ENCODE measurements around a stretch of chr3.

- PRO-cap, result no peak
These were observed 77.5 kb downstream of the TGFBR2 start for GRCh38 chr3:30683857-30684305.

DNA sequence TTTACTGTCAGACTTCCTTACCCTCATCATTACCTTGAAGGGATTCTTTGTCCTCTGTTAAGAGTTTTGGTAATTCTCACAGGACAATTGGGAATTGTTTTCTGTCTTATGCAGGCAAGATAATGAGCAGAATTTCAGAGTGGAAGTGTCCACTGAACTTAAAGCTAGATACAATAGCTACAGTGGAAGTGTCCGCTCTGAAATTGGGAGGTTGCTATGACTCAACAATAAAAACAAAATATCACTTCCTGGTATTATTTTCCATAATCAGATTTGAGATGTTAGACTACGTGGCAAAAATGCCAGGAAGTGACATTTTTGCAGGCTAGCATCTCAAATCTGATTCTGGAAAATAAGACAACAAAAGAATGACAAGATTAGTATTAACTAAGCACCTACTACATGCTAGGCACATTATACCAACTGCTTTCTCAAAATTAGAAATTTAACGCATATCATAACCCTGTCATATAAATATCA lies 267.1 kb upstream of the STT3B start:
- PRO-cap, result no peak

DNA sequence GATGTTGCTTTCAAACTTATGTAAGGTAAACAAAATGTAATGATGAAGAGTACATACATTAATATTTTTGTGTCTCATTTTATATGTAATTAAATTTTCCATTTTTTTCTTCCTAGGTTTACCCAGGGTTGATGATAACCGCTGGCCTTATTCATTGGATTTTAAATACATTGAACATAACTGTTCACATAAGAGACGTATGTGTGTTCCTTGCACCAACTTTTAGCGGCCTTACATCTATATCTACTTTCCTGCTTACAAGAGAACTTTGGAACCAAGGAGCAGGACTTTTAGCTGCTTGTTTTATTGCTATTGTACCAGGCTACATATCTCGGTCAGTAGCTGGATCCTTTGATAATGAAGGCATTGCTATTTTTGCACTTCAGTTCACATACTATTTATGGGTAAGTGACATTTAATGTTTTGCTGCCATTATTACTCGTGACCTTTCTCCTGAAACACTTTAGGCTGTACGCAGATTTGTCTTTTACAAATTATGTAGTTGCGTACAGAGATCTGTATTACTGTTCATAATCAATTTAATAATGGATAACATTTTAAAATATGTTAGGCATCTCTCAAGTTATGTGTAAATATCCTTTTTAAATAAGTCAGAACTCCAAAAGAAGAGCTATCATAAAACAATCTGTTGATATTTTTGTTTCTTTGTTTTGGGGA lies 47.1 kb downstream of the STT3B start:
- PRO-cap, result no peak

DNA sequence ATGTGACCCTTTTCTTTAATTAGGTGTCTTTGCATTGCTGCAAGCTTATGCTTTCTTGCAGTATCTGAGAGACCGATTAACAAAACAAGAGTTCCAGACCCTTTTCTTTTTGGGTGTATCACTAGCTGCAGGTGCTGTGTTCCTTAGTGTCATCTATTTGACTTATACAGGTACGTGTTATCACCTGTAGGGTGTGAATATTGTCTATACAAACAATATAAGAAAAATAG lies 84.1 kb downstream of the STT3B start:
- PRO-cap, result no peak

DNA sequence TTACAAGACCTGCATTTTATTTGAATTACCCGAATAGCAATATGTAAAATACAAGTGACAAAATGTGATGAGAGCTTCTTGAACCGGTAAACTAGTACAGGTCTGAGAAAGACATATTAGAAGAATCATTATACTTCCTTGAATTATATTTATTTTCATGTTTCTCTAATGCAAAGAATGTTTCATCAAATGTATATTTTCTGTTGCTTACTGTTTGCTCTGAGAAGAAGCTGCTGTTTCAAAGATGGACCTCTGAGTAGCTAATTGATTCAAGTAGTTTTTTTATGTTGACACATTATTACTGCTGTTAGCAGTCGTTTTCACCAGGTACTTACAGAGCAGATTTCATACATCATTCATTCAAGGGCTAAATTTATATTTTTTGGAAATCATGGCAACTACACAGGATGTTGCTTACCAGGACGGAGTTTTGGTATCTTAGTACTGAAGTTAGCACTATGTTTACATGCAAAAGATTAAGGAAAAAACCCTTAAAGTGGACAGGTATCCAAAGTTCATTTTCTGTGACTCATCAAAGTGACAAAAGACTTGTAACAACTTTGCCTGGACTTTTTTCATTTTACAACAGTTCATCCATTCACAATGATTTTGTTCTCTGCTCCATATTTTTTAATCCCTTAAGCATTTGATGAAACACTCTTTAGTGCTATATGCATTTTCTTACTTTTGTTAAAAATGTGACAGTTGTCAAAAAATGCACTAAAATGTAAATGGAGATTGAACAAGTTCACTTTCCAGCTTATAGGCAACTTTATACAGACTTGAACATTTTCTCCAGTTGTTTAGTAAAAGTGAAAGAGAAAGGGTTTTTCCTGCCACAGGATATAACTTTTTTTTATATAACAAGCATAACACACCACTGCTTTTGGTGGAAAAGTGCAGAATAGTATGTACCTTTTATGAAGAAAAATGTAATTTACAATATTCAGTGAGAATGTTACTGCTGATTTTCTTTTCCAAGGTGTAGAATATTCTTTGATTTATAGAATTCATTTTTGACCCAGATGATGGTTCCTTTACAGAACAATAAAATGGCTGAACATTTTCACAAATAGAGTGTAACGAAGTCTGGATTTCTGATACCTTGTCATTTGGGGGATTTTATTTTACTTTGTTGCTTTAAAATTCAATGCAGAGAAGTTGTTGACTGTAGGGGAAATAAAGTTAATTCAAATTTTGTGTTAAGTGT lies 104.1 kb downstream of the STT3B start:
- PRO-cap, result no peak

GRCh38 chr3:31654576-31654775 lies 121.8 kb downstream of the STT3B start:
- PRO-cap, result no peak

GRCh38 chr3:31696393-31697230 lies 163.9 kb downstream of the STT3B start:
- PRO-cap, result no peak

DNA sequence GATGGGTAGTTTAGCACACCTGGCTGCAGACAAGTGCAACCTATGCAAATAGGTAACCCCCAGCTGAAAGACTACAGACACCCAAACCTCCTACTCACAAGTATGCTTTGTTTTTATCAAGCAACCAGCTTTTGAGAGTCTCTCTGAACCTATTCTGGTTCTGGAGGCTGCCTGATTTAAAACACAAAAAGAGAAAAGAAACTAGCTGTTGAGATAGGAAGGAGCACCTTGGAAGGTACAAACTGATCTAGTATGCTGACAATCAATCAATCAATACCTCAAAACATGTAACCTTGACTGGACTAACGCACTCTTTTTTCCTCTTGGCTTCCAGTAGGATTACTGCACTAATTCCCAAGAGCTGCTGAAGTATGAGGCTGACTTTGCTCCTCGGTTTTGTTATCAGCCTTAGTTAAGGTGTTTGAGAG lies 63.6 kb downstream of the OSBPL10 start:
- PRO-cap, result no peak

- PRO-cap, result no peak
These were observed 42.9 kb downstream of the OSBPL10 start for GRCh38 chr3:31937839-31938916.

GRCh38 chr3:31946514-31947303 lies 34.4 kb downstream of the OSBPL10 start:
- PRO-cap, result no peak

DNA sequence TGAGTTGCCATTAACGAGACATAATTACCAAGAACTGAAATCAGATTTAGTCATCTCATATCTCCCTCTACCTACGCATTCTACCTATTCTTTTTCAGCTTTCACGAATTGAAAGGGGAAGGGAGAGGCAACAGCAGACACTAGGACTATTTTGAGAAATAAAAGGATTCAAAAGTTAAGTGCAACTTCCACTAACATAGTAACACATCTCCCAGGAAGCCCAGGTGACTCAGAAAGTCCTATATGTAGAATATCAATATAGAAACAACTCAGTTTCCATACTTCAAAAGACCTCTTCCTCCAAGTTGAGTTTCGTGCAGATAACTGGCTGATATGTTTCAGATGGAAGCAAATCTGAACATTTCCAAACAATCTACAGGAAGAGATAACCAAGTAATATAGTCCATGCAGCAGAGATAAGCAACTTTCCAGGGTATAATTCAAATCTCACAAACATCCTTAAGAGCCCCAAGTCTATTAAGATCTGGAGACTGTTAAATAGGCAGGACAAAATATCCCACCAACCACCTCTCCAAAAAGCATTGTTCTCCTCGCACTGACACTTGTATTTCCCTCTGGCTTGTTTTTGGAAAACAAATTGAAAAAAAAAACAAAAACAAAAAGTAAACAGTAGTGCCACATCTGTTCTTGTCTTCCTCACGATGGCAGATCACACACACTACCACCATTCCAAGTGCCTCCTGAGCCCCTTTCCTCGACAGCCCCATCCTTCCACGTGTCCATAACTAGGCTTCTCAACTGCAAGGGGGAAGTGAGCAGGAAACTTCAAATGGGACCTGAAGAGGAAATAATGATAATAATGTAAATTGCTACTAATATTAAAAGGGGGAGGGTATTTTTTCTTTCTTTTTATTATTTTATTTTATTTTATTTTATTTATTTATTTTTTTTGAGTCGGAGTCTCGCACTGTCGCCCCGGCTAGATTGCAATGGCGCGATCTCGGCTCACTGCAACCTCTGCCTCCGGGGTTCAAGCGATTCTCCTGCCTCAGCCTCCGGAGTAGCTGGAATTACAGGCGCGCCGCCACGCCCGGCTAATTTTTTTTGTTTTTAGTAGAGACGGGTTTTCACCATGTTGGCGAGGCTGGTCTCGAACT lies 1.6 kb downstream of the OSBPL10 start:
- PRO-cap, result no peak

DNA sequence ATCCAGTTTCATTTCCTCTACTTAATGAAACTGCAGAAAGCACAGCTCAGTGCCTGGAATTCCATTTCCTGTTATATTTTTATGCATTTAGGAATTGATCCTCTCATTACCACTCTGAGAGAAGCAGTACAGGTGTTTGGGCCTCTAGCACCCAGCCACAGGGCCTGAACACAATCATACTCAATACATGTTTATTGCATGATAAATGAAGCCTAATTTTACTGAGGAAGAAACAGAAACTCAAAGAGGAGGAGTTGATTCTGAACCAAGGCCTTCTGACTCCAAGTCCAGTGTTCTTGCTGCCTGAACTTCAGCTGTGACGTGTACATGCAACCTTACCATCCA lies 4.5 kb downstream of the ZNF860 start:
- PRO-cap, result no peak

DNA sequence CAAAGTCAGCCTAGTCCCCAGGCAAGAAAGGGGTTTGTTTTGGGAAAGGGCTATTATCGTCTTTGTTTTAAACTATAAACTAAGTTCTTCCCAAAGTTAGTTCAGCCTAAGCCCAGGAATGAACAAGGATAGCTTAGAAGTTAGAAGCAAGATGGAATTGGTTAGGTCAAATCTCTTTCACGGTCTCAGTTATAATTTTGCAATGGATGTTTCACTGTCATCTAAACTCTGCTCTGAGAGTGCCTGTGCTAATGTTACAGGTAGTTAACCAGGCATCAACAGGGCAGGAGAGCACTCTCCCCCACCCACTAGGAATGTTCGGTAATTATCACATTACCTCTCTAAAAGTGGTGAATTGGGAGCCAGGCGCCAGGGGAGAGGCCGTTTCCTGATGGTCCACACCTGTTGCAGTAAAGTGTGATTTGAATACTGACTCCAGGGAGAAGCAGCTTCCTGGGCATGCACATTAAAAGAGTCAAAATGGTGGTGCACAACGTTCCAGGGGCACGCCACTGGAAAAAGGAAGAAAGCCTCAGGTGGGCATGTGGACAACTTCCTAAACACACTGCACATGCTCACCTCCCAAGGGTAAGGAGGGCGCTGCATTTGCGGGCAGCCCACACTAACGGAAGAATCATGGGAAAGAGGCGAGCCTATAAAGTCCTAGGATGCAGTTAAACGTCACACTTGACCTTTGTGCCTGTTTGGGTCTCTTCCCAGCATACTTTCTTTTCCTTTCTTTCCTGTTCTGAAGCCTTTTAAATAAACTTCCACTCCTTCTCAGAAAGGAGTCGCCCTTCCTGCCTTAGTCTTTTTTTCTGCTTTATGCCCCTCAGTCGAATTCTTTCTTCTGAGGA lies 29.1 kb upstream of the GPD1L start:
- PRO-cap, result no peak

DNA sequence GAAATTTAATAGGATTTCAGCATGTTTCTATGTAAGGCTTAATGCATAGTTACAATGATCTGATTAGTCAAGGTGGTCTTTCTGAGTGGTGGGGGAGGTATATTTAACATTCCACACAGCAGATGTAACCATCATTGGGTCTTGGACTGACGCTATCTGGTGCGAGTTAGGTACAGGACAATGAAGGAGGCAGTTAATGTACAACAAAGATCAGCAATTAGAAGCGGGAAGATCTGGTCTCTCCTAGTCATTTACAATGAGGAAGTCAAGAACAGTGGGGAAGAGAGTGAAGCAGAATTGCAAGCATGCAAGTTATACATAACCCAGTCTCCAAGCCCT lies 14.0 kb downstream of the GPD1L start:
- PRO-cap, result no peak

GRCh38 chr3:32126727-32127115 lies 20.3 kb downstream of the GPD1L start:
- PRO-cap, result no peak

- PRO-cap, result no peak
These were observed 46.0 kb downstream of the GPD1L start for GRCh38 chr3:32152219-32152971.

GRCh38 chr3:32482118-32483298 lies 20.1 kb downstream of the CMTM6 start:
- PRO-cap, result no peak

GRCh38 chr3:32501865-32502685 lies 577 bp downstream of the CMTM6 start:
- PRO-cap, result unidirectional peak, plus-strand start at chr3:32502248

DNA sequence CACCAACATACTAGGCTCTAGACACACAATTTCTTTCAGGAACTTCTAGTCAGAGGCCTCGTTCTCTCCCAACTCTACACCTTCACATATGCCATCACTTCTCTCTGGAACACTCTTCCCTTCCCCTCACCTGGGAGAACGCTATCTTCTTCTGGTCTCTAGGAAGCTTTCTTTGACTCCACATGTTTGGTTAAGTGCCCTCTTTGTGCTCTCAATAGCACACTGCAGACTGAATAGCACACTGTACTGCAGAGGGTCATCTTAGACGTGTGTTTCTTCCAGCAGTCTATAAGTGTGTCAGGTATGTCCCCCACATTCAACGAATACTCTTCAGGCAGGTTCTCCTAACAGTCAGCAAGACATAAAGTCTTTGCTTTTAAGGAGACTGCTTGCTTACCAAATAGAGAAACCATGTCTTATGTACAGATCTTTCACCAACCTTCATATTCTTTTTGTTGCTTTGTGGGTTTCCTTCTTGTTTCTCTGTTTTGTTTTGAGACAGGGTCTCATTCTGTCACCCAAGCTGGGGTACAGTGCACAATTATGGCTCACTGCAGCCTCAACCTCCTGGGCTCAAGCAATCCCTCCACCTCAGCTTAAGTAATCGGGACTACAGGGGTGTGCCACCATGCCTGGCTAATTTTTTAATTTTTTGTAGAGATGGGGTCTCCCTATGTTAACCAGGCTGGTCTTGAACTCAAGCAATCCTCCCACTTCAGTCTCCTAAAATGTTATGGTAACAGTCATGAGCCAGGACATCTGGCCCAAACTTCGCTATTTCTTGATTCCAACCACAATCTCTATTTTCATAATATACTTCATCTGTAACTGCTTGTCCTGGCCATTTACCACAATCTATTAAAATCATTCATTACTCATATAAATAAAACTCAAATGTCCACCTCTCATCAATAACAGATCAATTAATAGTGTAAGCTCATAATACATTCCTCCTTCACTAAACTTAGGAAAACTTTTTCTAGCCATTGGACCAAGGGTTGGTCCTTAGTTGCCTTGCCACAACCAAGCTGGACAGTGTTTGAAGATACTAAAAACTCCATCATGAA lies 14.3 kb downstream of the DYNC1LI1 start:
- PRO-cap, result no peak

GRCh38 chr3:32684004-32684524 lies 924 bp upstream of the CNOT10 start:
- PRO-cap, result no peak